Left lung (tissue), 1 donor: ENCODE measurements around a stretch of chr11.

GRCh38 chr11:77252815-77253290, 48.6 kb downstream of the GDPD4 start:
- PRO-cap = no peak

DNA sequence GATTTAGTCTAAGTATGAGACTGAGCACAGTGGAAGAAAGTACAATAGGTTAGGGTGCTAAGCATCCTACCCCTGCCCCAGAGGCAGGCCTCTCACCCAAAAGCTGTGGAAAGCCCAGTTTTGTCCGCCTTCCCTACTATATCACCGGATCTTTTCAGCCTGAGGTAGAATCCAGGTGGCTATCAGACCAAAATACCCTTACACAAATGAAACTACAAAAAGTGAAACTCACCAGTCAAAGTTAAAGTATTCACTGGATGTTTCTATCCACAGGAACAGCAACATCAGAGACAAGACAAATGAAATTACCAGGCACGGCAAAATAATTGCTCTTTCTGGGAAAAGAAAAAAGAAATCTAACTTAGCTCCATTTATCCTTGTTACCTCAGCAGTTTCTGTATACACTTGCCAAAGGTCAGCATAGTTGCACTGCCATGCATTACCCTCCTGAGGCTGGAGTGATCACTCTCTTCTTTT, 16.6 kb downstream of the GDPD4 start:
- PRO-cap = no peak

DNA sequence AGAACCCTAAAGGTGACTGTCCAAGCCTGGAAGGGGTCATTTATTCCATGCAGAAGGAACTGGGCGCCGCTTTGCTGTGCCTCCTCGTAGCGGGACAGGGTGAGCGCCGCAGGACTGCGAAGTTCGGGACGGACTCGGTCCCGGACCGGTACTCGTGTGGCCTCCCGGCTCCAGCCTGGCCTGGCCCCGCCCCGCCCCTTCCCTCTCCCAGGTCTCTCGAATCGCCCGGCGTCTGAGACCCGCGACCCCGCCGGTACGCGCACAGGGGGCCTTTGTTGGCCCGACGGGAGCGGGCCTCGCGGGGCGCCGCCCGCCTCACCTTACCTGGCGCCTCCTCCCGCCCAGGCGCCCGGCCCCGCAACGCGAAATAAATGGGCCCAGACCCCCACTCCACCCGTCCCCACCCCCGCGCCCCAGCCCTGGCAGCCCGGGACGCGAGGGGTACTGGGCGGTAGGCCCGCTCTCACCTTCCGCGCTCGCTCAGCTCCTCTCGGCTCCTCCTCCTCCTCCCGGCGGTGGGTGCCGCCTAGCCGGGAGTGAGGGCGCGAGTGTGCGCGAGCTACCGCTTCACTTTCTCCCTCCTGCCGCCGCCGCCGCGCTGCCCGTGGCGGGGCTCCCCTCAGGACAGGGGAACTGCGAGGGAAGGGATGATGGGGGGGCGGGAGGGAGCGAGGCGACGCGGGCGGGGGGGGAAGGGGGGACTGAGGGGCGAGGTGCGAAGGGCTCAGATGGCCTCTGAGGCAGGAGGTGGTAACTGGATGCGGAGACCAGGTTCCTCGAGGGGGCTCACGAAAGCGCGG, 609 bp downstream of the PAK1 start:
- PRO-cap = bidirectional peak, plus-strand start at position 264 of the sequence, minus-strand start at position 136 of the sequence; bidirectional peak, plus-strand start at position 570 of the sequence, minus-strand start at position 500 of the sequence

DNA sequence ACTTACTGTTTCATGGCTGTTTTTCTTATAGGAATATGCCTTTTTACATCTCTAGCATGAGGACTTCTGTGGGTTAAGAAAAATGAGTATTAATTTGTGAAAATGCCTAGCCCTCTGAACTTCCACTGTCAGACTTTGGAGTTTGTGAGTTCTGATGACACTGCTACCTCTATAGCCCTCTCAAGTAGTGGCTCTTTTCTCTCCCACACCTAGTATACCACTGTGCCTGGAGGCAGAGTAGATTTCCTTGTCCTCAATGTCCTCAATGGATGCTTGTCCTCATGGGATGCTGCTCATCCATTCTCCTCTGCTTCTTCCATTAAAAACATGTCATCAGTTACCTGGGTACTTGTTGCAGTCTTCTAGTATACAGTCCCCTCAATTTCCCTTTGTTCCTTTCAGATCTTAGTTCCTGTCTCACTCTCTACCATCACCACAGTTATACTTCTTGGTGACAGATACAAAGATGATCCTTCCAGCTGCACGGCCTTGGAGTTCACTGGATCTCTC, 21.6 kb downstream of the AQP11 start:
- PRO-cap = no peak

GRCh38 chr11:77676801-77677170, 39.2 kb upstream of the CLNS1A start:
- PRO-cap = no peak

DNA sequence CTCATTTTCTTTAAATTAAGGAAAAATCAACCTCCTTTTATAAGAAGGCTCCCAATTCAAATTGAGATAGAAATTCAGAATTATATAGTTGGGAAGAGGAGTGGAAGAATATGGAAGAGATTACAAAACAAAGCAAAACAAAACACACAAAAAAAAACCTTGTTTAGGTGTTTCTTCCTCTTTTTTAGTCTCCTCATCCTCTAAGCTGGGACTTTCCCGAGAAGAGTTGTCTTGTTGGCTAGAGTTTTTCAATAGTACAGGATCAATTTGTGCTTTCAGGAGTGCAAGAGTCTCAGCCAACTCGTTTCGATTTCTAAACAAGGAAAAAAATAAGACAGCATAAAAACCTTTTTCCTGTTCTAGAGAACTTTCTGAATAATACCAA, 87.8 kb upstream of the CLNS1A start:
- PRO-cap = no peak

DNA sequence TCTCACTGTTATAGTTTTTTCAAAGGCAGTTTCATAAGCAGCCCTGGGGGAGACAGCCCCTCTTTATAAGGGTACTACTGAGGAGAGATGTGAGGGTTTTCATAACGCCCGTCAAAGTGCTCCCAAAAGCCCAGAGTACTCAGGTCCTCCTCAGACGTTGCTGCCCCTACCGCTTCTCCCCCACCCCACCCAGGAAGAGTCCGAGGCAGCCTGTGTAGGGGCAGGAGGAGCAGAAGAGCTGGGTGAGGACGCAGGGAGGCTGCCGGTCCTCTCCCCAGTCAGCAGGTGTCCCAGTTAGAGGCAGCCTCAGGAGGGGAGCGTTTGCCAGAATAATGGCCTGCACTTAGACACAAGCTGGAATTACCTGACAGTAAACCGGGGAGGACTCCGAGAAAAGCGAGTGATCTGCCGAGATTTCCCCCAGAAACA, 17.9 kb upstream of the THRSP start:
- PRO-cap = bidirectional peak, plus-strand start at position 232 of the sequence, minus-strand start at position 115 of the sequence

DNA sequence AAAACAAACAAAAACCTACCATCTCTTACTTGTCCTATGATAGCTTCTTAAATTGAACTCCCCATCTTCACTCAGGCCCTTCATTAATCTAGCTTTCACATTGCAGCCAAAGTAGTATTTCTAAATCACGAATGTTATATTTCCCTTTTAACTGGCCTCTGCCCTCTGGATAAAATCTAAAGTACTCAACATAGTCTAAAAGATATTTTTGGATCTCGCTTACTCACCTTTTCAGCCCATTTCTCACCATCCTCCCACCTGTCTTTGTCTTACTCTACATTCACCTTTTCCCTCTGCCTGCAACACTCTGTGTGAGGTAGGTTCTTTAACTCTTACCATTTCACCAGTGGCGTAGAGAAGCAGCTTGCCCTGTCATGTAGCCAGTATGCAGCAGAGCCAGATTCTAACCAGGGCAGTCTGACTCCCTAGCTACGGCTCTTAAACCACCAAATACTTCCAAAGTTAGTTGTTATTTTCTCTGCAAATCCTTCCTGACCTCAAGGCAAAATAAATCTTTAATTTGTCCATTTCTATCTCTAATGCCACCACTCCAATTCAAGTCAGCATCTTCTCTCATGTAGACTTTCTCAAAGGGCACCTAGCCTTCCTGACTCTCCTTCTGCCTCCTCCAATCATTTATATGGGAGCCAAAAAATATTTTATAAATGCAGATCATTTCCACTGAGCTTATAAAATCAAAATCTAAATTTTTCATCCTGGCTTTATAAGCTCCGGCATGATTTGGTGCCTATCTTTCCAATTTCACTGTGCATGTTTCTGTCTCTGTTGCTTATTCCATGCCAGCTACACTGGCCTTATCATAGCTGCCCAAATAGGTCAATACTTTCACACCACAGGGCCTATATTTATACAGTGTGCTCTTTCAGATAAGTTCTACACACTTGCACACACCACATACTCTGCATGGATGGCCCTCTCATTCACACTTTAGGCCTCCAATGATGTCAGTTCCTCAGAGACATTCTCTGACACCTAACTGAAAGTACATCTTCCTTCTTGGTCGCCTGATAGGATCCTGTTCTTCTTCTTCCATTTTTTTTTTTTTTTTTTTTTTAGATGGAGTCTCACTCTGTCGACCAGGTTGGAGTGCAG, 7.3 kb downstream of the ALG8 start:
- PRO-cap = no peak

DNA sequence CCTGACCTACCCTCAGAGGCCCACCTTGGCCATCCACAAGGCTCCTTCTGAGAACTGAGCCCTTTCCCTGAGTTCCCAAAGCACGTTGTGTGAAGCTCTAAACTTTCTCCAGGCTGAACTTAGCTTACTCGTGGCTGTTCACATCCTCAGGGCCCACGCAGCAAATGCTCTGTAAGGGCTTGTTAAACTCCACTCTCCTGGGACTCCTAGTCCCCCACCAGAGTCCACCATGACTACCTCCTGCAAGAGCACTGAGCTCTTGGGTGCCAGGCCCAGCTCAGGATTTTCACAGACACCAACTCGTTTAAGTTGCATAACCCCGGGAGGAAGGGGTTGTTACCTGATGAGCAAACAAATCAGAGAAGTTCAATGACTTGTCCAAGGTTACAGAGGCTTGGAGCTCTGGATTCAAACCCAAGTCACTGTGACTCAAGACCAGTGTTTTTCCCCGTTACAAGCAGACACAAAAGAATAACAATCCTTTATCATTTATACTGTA, 17.6 kb downstream of the KCTD21 start:
- PRO-cap = no peak

- PRO-cap = no peak
Measured at GRCh38 chr11:78173888-78174599, 14.4 kb downstream of the KCTD21 start.

DNA sequence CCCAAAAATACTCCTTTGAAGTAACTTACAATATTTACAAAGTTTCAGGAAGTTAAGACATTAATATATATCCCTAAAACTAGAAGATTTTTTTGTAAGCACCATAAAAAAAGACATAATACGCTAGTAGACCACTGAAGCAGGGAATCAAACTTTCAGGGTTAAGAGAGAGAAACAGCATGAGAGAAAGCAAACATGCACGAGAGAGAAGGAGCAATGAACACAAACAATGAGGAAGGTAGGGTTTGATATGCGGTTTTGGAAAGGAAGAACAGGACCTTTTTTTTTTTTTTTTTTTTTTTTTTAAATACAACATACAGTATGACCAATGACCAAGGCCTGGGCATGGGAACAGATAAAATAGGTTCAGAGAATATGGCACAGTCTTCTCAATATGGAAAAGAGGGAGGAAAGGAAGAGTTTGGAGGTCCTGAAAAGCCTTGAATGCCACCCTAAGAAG, 100.8 kb downstream of the USP35 start:
- PRO-cap = no peak

DNA sequence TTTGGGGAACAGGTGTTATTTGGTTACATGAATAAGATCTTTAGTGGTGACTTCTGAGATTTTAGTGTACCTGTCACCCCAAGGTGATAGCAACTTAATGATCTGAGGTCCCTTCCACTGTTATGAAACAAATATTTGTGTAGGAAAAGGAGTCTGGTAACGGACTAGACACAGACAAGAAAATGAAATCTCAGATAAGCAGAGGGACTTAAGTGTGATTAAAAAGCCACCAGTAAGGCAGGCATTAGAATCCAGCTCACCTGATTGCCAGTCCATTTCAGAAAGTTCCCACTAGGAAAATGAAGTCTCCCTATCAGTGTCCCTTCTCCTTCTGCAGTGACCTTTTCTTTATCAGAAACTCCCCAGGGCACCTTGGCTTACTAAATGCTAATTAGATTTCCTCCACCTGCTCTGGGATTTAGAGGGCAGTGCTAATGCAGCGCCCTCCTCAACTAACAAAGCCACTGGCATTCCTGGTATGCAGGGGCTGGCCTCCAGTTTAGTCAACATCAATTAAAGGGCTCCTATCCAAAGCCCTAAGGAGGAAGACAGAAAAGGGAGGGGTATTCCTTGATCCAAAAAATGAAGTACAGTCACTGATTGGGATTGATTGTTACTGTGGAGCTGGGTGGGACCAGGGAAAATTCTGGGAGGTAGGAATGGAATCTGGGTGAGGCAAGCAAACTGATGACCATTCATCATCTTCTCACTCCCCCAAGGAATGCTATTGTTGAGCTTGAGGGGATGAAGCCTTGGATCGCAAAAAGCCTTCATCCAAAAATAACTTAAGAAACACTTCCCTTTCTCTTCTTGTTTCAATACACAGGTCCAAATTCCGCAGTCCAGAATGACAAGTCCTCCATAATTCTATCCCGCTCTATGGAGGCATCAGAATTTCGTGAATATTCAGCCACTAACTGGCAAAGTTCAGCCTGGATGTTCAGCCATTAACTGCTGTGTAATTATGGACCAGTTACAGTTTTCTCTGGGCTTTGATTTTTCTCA, 52.3 kb downstream of the GAB2 start:
- PRO-cap = unidirectional peak, minus-strand start at position 338 of the sequence

DNA sequence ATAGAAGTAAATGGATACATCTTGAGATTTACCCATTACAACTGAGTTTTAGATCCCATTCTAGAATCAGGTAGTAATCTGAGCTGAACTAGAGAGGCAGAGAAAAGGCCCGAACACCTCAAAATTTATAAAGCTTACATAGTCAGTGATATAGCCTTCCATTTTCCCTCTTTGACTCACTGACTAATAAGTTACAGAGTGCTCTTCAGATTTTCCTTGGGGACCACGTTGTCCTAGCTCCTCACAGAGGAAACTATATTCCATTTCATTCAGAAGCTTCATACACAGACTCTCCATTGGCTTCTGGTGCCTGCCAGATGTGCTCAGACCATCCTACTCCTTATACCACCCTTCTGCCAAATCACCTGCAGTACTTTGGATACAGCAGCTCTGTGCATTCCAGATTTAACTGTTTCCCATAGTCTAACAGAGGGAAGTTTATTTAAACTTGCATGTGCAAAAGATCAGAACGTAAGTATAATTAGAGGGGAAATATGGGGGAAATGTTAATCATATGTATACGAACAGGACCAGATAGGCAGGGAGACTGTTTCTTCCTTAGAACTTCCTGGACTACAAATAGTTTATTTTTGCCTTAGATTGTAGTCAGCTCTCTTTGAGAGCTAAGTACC, 41.9 kb downstream of the GAB2 start:
- PRO-cap = no peak

- PRO-cap = bidirectional peak, plus-strand start at chr11:78416559, minus-strand start at chr11:78416403
Measured at GRCh38 chr11:78416154-78416808, 1.3 kb downstream of the GAB2 start.

DNA sequence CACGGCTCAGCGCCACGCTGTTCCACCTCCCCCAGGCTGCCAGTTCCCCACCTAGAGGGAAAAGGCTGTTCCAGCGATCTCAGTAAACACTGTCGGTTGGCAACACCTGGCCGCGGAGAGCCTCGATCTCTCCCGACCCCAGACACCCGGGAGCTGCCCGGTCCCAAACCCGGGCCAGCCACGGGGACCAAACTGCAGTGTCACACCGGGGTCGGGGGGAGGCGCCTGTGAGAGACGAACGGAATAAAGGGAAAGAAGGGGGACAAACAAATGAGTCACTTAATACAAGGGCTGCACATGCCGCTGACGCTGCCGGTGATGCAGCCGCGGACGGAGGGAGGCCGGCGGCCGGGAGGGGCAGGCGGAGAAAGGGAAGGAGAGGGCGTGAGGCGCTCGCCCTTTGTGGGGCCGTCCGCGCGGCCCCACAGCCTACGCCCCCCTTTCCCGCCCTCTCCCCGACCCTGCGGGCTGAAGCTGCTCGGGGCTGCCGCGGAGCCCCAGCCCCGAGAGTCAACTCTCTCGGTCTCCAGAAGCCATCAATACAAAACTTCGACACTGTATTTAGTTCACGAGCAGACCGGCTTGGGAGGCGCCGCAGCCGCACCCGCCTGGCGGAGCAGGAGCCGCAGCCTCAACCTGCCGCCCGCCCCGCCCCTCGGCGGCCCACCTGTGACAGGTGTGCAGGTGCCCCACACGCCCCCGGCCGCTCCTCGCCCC, 653 bp downstream of the GAB2 start:
- PRO-cap = bidirectional peak, plus-strand start at position 367 of the sequence, minus-strand start at position 194 of the sequence

GRCh38 chr11:78532858-78533197, 41.8 kb downstream of the NARS2 start:
- PRO-cap = no peak

- PRO-cap = no peak
Measured at GRCh38 chr11:78809722-78810279, 235.1 kb upstream of the NARS2 start.

GRCh38 chr11:78961720-78962516, 387.3 kb upstream of the NARS2 start:
- PRO-cap = no peak

GRCh38 chr11:79441316-79441836, 546 bp upstream of the TENM4 start:
- PRO-cap = no peak

- PRO-cap = no peak
Measured at GRCh38 chr11:82790992-82791761, 57.5 kb upstream of the FAM181B start.